Placental epithelial cell (primary cell): ENCODE measurements around a stretch of chr3.

GRCh38 chr3:51395401-51396571 lies 4.7 kb downstream of the RBM15B start:
- CAGE, long polyA plus RNA, result no peak

- CAGE, long polyA plus RNA, result no peak
Observed at GRCh38 chr3:51413739-51414237, 22.7 kb downstream of the RBM15B start.

GRCh38 chr3:51498862-51499768 lies 700 bp downstream of the DCAF1 start:
- CAGE, long polyA plus RNA, result no peak

DNA sequence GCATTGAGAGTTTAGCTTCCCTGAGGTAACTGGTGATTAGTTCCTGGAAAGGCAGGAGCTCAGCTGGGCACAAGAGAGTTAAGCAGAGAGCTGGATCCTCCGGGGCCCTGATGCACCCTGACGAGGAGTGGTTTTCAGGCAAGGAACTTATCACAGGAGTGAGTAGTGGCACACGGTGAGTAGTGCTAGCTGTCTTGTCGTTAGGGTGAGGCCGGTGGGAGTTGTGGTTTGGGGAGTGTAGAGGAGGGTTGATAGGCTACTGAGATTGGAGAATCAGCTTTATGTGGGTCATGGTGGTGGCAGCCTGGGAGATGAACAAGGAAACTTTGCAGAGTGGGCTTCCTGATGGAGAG lies 854 bp downstream of the RAD54L2 start:
- CAGE, long polyA plus RNA, result no peak

- CAGE, long polyA plus RNA, result no peak
Observed at GRCh38 chr3:51968456-51968837, 1.2 kb upstream of the PCBP4 start.

- CAGE, long polyA plus RNA, result no peak
Observed at GRCh38 chr3:51985882-51986599, 2.7 kb downstream of the ACY1 start.

- CAGE, long polyA plus RNA, result no peak
Observed at GRCh38 chr3:51993524-51994770, 1.7 kb downstream of the RPL29 start.

- CAGE, long polyA plus RNA, result no peak
Observed at GRCh38 chr3:52028462-52029167, 27.8 kb downstream of the DUSP7 start.

DNA sequence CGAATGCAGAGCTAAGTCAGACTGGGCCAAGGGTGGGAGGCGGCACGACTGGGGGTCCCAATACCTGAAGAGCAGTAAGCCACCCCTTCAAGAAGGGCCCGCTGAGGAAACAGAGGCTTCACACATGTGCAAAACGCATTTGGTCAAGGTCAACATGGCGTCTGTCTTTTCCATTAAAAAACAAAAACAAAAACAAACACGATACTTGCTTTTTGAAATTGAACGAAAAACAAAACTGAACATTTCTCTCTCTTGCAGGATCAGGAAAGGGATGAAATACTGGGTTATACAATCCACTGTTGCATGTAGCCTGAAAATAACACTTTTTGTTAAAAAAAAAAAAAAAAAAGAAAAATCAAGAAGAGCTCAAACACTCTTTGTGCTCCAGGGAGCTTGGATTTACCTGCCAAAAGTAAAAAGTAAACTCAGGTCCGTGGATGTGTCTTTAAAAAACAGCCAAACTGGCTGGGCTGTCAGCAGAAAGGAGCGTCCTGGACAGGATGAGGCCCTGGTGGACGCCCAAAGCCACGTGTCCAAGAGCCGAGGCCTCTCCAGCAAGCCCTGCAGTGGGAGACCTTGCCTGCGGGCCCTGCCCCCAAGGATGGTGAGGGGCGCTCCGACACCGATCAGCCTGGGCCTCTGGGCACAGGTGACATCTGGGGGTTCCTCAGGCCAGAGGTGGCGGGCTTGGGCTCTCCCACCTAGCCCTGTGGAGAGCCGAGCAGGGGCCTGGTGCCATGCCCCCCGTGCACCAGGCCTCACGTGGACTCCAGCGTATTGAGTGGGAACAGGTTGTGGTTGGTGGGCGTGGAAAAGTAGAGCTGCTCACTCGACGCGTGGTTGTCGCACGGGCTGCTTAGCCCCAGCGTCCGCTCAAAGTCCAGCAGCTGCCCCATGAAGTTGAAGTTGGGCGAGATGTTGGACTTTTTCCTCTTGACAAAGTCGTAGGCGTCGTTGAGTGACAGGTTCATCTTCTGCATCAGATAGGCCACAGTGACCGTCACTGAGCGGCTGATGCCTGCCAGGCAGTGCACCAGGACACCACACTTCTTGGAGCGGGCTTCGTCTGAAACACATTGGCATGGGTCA lies 6.0 kb downstream of the DUSP7 start:
- CAGE, long polyA plus RNA, result no peak

GRCh38 chr3:52053815-52054544 lies 2.4 kb downstream of the DUSP7 start:
- CAGE, long polyA plus RNA, result no peak

- CAGE, long polyA plus RNA, result no peak
Observed at GRCh38 chr3:52183666-52184357, 14.1 kb upstream of the ALAS1 start.

- CAGE, long polyA plus RNA, result no peak
Observed at GRCh38 chr3:52237484-52238124, 1.4 kb downstream of the TWF2 start.

DNA sequence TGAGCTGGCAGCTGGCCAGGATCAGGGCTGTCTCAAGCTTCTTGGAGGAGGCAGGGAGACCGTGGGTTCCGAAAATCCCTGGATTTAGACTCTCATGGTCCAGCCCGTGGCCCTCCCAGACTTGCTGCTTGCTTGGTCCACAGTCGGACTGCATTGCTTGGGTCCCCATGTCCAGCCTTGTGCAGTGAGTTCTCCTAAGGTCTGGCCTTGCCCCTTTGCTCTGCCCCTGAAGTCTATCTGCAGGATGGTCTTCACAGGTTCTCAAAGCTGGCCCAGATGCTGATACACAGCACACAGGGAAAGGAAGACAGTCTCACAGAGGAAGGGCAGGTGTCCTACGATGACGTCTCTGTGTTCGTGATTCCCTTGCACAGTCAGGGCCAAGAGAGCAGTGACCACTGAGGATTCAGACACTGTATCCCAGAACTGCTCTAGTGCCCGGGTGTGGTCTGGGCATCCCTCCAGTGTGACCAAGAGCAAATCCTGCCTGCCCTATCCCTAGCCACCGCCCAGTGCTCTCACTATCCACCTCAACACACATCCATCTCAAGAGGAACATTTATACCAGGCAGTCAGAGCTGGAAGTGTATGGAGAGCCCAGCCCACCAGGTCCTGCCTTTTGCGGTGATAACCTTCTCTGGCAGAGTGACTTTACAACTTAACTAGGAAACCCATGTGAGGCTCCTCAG lies 4.0 kb downstream of the PPM1M start:
- CAGE, long polyA plus RNA, result no peak

- CAGE, long polyA plus RNA, result no peak
Observed at GRCh38 chr3:52270442-52270813, 8.0 kb downstream of the WDR82 start.

DNA sequence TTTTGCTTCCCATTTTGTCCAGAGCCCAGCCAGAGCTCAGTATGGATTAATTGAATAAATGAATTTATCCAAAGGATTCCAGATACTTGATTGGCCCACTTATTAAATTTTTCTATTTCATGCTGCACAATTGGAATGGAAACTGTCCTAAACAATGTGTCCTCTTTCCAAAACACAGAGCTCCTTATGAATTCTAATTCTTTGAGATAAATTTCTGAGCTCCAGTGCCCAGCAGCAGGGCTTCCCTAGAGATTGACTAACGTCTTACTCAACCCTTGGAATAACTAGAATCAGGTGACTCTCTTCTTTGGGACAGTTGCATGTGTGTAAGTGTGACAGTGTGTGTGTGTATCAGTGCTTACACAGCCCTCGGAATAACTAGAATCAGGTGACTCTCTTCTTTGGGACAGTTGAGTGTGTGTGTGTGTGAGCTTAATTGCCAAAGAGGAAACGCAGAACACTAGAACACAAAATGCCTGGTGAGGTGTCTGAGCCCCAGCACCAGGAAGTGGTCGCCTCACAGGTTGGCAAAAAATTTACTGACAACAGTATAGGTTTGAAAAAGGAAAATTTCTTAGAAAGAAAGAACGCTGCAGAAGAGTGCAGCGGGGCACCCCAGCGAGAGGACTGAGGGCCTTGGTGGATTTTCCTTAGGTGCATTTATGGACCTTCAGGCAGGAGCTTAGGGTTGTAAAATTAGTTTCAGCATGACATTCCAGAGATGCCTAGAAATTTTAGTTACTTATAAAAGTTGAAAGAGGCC lies 3.5 kb upstream of the WDR82 start:
- CAGE, long polyA plus RNA, result no peak

- CAGE, long polyA plus RNA, result no peak
Observed at GRCh38 chr3:52310504-52311335, 5.4 kb upstream of the DNAH1 start.

- CAGE, long polyA plus RNA, result no peak
Observed at GRCh38 chr3:52433330-52434474, 11.2 kb downstream of the SEMA3G start.

DNA sequence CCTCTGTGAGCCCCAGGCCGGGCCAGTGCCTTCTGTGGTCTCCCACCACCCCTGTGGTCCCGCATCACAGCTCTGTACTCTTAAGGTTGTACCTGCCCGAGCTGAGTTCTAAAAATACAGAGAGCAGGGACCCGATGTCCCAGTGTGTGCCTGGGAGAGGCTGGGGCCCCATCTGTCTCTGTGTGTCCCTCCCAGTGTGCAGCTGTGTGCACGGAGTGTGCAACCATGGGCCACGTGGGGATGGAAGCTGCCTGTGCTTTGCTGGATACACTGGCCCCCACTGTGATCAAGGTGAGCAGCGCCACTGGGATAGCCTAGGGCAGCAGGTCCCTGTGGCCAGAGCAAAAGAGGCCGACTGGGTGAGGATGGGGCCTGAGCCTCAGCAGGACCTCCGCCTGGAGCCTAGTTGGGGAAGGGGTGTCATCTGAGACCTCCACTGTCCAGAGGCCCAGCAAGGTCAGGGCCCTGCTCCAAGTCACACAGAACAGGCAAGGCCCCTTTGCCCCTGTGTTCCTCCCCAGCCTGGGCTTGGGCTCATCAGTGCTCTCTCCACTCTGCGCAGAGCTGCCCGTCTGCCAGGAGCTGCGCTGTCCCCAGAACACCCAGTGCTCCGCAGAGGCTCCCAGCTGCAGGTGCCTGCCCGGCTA lies 7.4 kb downstream of the STAB1 start:
- CAGE, long polyA plus RNA, result no peak

GRCh38 chr3:52614358-52615145 lies 71.3 kb upstream of the GNL3 start:
- CAGE, long polyA plus RNA, result no peak

GRCh38 chr3:52694377-52695492 lies 8.9 kb downstream of the GNL3 start:
- CAGE, long polyA plus RNA, result no peak